ENCODE data around the gene RTN4IP1.

DNA sequence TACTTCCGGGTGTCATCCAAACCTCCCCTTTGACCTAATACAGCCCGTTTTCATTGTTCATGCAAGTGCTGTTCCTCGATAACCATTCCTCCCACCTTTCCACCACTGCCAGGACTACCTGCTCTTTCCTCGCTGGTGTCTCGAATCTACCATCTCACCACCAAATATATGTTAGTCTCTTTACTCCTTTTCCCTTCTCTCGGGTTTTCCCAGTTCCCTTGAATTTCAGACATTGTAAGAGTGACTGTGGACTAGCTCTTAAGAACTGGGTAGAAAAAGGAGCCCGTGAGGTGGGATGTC, 61.4 kb downstream of the RTN4IP1 start:
- RRBS, result no CpG with 5 or more reads among the region's 7 CpGs
CAGE:
- cytosol, long polyA plus RNA, result no peak
- long polyA plus RNA, result no peak
- nucleus, long polyA plus RNA, result no peak

DNA sequence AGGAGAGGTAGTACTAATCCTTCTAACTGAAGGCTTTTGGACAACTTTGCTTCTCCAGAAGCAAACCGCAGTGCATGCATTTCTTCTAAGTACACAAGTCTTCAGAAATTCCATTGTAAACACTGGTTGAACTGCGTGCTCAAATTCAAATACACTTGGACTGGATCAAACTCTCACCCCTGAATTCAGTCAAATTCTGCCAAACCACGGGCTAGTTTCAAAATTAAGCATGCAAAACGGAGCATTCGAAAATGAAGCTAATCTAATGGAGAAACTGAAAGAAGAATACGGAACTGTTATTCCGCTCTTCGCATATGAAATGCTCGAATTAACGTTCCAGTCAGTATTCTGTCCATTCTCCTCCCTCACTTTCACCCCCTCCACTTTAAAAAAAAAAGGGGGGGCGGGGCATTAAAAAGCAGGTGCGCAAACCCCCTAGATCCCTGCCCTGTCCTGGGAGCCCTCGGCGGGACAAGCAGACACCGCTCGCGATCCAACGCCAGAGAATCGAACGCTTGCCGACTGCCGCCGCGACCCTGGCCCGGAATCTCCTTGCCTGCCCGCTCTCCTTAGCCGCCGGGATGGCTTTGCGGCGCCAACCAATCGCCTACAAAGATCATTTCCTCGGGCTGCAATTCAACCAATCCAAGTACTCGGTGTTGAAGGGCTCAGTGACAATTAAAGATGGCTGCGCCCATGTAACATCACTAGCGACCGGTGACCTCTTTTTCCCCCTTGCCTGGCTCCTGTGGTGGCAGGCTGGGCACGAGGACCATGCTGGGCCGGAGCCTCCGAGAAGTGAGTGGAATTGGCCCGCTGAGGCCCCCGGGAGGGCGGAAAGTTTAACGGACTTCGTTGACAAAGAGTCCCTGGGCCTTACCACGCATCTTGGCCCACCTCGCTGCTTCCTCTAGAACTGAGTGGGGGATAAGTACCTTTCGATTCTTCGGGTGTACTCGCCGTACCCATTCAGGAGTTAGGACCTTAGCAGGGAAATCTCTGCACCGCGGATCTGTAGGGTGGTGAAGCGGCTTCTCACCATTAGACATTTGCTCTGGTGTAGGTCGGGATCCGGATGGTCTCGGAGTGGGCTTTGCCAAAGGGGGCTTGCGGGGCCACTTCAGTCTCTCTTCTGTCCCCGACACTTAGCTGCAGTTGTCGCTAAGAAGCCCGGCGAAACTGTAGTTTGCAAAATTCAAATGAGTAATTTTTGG, at the start of gene RTN4IP1:
Gene RTN4IP1, minus strand, starts transcription at position 591 of the 1,214 bp plus-strand sequence.
- RRBS, result 5% methylated on average over 8 of the region's 61 CpGs
CAGE:
- cytosol, long polyA plus RNA, result start-site peak on the minus strand centred at position 543 of the sequence, 38 bp wide, 103 reads; start-site peak on the plus strand centred at position 693 of the sequence, 49 bp wide, 795 reads
- long polyA plus RNA, result start-site peak on the plus strand centred at position 702 of the sequence, 24 bp wide, 82 and 78 reads in 2 replicates
- nucleus, long polyA plus RNA, result start-site peak on the minus strand centred at position 553 of the sequence, 46 bp wide, 142 reads; start-site peak on the plus strand centred at position 688 of the sequence, 39 bp wide, 503 reads

DNA sequence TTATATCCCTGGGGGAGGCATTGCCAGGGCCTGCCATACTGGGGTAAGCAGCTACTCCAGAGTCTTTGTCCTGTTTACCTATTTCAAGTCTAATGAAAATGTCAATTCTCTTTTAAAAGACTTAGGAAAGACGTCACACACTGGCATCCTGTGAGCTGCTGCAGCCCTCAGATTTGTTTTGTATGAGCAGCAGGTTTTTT, 85.8 kb downstream of the QRSL1 start:
- RRBS, result no CpG with 5 or more reads among the region's 1 CpG
CAGE:
- cytosol, long polyA plus RNA, result no peak
- long polyA plus RNA, result no peak
- nucleus, long polyA plus RNA, result no peak

DNA sequence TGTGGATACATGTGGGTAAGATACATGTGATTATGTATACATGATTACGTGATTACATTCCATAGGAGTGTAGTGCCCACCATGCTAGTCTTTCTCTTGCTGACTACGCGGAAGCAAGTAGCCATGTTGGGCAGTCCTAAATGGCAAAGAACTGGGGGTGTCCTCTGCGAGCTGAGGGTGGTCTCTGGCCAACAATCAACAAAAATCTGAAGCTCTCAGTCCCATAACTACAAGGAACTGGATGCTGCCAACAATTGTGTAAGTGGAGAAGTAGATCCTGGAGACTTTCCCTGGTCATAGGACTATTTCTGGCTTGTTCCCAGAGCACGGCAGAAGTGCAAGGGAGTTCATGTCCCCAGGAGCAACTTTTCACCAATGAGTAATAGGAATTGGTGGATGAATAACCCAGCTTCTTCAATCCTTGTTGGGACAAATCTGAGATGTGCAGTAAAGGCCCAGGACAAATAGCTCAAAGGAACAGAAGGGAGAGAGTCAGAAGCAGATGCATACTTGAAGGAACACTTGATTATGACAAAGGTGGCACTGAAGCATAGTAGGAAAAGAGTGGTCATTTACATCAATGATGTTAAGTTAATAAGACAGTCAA, 95.4 kb downstream of the QRSL1 start:
- RRBS, result no CpG with 5 or more reads among the region's 5 CpGs
CAGE:
- cytosol, long polyA plus RNA, result no peak
- long polyA plus RNA, result no peak
- nucleus, long polyA plus RNA, result no peak

GRCh38 chr6:106797070-106797611, 167.8 kb downstream of the QRSL1 start:
- RRBS, result no CpG with 5 or more reads among the region's 2 CpGs
CAGE:
- cytosol, long polyA plus RNA, result no peak
- long polyA plus RNA, result no peak
- nucleus, long polyA plus RNA, result no peak

- RRBS, result no CpG with 5 or more reads among the region's 3 CpGs
CAGE:
- cytosol, long polyA plus RNA, result no peak
- long polyA plus RNA, result no peak
- nucleus, long polyA plus RNA, result no peak
Measured at GRCh38 chr6:106916972-106917479, 57.5 kb downstream of the CD24 start.

- RRBS, result no CpG with 5 or more reads among the region's 4 CpGs
CAGE:
- cytosol, long polyA plus RNA, result no peak
- long polyA plus RNA, result no peak
- nucleus, long polyA plus RNA, result no peak
Measured at GRCh38 chr6:106976394-106976755, 1.8 kb upstream of the CD24 start.

GRCh38 chr6:107153958-107154542, 38.7 kb upstream of the BEND3 start:
- RRBS, result no CpG with 5 or more reads among the region's 9 CpGs
CAGE:
- cytosol, long polyA plus RNA, result no peak
- long polyA plus RNA, result no peak
- nucleus, long polyA plus RNA, result no peak

DNA sequence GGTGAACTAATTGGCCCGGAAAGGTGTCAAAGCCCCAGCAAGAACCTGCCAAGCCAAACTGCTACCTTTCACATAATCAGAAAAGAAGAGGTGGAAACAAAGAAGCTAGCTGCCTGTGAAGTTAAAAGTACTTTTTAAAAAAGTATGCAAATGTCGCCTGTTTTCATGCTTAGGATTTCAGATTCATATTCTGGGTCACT, 106.4 kb upstream of the BEND3 start:
- RRBS, result no CpG with 5 or more reads among the region's 2 CpGs
CAGE:
- cytosol, long polyA plus RNA, result no peak
- long polyA plus RNA, result no peak
- nucleus, long polyA plus RNA, result no peak

GRCh38 chr6:107329964-107330490, 129.3 kb downstream of the PDSS2 start:
- RRBS, result no CpG with 5 or more reads among the region's 3 CpGs
CAGE:
- cytosol, long polyA plus RNA, result no peak
- long polyA plus RNA, result no peak
- nucleus, long polyA plus RNA, result no peak

DNA sequence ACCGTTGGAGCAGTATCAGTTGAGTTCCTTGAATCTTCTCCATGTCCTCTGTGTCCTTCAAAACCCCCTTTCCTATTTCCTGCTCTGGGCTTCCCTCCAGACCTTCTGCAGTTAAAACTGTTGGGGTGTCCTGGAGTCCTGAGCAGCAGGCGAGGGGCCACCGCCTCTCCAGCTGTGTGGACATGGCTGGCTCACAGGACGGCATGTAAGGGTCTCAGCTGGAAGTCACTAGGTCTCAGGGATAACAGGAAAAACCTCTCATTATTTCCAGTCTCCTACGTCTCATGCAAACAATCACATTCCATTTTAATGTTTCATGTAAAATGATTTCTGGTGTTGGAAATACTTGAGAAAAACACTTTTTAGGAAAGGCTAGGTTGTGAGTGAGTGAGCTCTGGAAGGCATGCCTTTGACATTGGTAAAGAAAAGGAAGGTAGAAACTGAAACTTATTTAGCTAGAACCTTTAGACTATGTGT, 158.7 kb downstream of the SCML4 start:
- RRBS, result no CpG with 5 or more reads among the region's 5 CpGs
CAGE:
- cytosol, long polyA plus RNA, result no peak
- long polyA plus RNA, result no peak
- nucleus, long polyA plus RNA, result no peak

- RRBS, result 80% methylated on average over 1 of the region's 14 CpGs
CAGE:
- cytosol, long polyA plus RNA, result no peak
- long polyA plus RNA, result no peak
- nucleus, long polyA plus RNA, result no peak
Measured at GRCh38 chr6:107666335-107667085, 157.6 kb downstream of the SCML4 start.

DNA sequence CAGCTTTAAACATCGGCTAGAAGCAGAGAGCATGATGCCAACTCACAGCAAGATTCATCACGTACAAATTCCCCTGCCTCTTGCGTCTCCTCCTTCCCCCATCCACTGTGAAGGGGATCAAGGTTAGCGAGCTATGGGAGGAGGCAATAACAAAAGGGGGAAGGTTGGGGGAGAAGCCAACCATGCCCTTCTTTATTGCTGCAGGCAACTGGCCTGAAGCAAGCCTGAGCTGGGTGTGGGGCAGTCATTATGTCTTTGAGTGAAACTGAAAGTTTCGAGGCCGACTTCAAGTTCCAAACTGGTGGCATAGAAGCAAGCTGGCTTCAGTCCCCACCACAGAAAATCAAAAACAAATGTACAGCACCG, 83.3 kb downstream of the SCML4 start:
- RRBS, result no CpG with 5 or more reads among the region's 7 CpGs
CAGE:
- cytosol, long polyA plus RNA, result no peak
- long polyA plus RNA, result no peak
- nucleus, long polyA plus RNA, result no peak

- RRBS, result no CpG with 5 or more reads among the region's 1 CpG
CAGE:
- cytosol, long polyA plus RNA, result no peak
- long polyA plus RNA, result no peak
- nucleus, long polyA plus RNA, result no peak
Measured at GRCh38 chr6:107869705-107870262, 45.7 kb upstream of the SCML4 start.

DNA sequence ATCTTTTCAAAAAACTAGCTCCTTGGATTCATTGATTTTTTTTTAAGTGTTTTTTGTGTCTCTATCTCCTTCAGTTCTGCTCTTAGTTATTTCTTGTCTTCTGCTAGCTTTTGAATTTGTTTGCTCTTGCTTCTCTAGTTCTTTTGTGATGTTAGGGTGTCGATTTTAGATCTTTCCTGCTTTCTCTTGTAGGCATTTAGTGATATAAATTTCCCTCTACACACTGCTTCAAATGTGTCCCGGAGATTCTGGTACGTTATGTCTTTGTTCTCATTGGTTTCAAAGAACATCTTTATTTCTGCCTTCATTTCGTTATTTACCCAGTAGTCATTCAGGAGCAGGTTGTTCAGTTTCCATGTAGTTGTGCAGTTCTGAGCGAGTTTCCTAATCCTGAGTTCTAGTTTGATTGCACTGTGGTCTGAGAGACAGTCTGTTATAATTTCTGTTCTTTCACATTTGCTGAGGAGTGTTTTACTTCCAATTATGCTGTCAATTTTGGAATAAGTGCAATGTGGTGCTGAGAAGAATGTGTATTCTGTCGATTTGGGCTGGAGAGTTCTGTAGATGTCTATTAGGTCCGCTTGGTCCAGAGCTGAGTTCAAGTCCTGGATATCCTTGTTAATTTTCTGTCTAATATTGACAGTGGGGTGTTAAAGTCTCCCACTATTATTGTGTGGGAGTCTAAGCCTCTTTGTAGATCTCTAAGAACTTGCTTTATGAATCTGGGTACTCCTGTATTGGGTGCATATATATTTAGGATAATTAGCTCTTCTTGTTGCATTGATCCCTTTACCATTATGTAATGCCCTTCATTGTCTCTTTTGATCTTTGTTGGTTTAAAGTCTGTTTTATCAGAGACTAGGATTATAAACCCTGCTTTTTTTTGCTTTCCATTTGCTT, 65.7 kb upstream of the SCML4 start:
- RRBS, result no CpG with 5 or more reads among the region's 7 CpGs
CAGE:
- cytosol, long polyA plus RNA, result no peak
- long polyA plus RNA, result no peak
- nucleus, long polyA plus RNA, result no peak

DNA sequence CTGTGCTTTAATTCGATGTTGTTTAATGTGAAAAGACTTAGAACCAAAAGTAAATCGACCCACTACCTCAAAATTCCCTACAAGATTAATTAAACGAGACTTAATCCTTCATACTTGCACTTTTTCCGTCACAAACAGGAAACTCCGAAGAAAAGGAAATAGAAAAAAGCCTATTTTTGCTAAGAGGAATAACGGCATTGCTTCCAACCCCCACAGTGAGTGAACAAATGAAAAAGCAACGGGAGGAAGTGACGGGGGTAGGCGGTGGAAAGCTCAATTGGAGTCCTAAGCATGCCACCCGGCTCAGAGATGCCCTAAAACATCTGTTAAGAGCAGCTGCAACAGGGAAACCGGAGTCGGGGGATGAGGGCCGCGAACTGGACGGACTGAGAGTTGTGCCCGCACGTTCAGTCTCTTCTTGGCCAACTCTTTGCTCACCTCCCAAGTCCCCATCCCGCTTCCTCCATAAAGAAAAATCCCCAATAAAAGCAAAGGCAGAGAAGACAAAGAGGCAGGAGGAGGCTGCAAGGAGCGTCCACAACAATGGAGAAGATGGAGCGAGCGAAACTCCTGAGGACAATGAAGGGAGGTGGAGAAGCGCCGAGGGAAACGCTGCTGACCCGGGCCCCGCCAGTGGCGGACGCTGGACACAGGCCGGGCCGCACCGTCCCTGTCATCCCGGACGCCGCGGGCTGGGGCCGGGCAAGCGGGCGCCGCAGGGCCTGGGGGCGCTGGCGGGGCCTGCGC, 727 bp downstream of the SEC63 start:
- RRBS, result 1% methylated on average over 7 of the region's 42 CpGs
CAGE:
- cytosol, long polyA plus RNA, result start-site peak on the plus strand centred at position 309 of the sequence, 8 bp wide, 6 reads
- long polyA plus RNA, result no peak
- nucleus, long polyA plus RNA, result start-site peak on the plus strand centred at position 280 of the sequence, 53 bp wide, 6 reads

DNA sequence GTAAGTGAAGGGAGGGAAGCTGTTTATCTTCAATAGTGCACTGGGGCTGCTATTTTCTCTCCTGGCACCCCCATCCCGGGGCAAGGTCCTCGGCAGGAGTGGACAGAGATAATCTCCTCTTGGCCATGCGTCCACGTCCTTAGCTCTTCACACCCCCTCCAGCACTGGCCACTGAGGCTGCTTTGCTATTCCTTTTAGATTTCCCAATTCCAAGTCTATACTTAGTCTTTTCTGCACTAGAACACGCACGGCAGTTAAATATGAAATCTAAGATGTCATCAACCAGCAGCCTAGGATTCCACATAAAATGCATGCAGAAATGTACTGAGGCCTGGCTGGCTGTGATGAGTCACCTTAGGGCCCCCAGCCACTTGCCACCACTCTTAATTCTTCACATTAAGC, 87.8 kb upstream of the ARMC2 start:
- RRBS, result no CpG with 5 or more reads among the region's 6 CpGs
CAGE:
- cytosol, long polyA plus RNA, result no peak
- long polyA plus RNA, result no peak
- nucleus, long polyA plus RNA, result no peak

- RRBS, result no CpG with 5 or more reads among the region's 12 CpGs
CAGE:
- cytosol, long polyA plus RNA, result no peak
- long polyA plus RNA, result no peak
- nucleus, long polyA plus RNA, result no peak
Measured at GRCh38 chr6:108798311-108798952, 49.8 kb upstream of the ARMC2 start.

DNA sequence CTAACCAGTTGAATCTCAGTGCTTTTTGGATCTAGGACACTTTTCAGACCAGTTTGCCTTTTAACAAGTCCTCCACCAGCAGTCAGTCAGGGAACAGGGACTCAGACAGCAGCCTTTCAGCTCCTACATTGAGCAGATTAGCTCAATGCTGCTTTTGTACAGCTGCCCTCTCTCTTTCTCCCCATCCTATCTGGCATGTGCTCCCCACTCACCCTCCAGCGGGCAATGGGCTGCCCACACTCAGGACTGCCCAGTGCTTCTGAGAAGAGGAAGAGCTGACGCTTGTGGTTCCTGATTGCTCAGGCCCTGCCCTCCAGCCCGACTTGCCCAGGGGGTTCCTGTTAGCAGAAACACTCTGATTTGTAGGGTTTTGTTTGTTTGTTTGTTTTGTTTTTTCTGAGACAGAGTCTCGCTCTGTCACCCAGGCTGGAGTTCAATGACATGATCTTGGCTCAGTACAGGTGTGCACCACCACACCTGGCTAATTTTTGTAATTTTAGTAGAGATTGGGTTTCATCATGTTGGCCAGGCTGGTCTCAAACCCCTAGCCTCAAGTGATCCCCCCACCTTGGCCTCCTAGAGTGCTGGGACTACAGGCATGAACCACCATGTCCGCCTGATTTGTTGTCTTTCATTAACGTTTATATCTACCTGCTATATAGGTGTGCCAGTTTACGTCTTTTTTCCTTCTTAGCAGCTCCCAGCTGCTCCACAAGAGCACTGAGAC, 14.7 kb downstream of the ARMC2 start:
- RRBS, result no CpG with 5 or more reads among the region's 7 CpGs
CAGE:
- cytosol, long polyA plus RNA, result no peak
- long polyA plus RNA, result no peak
- nucleus, long polyA plus RNA, result no peak

- RRBS, result no CpG with 5 or more reads among the region's 9 CpGs
CAGE:
- cytosol, long polyA plus RNA, result no peak
- long polyA plus RNA, result no peak
- nucleus, long polyA plus RNA, result no peak
Measured at GRCh38 chr6:108944634-108945381, 96.6 kb downstream of the ARMC2 start.

Measured in H1 (cell line).